A375 (cell line): Measurements from ENCODE around the gene FLRT3.

DNA sequence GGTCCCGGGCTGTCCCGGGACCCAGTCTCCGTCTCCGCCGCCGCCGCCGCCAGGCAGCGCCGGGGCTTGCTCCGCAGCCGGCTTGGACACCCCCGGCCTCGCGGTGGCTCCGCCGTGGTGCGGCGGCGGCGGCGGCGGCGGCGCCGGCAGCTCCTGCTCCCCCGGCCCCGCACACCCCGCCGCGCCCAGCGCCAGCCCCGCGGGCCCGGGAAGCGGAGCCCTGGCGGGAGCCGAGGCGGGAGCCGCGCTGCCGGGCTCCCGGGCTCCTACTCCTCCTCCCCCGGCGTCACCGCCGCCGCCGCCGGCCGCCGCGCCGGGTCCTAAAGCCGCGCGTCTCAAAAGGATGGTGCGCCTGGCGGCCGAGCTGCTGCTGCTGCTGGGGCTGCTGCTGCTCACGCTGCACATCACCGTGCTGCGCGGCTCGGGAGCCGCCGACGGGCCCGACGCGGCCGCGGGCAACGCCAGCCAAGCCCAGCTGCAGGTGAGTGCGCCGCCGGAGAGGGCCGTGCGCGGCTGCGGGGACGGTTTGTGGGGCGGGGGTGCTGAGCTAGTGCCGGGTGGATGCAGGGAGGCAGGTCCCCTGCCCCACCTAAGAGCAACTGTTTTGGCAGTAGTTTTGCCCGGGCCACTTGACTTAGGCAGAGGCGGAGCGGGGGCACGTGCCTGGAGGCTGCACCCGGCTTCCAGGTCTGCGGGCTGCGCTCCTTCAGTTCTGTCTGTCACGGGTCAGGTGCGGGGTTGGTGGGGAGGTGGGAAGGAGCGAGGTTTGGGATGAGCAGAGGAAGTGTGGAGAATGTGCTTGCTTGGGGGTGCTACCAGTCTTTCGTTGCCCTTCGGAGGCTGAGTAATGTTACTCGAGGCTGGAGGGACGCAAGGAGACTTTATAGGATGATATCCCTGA lies 610 bp downstream of the ISM1 start:
- RAMPAGE, long total RNA: no peak

GRCh38 chr20:13481306-13481761 lies 157.4 kb downstream of the TASP1 start:
- RAMPAGE, long total RNA: no peak

DNA sequence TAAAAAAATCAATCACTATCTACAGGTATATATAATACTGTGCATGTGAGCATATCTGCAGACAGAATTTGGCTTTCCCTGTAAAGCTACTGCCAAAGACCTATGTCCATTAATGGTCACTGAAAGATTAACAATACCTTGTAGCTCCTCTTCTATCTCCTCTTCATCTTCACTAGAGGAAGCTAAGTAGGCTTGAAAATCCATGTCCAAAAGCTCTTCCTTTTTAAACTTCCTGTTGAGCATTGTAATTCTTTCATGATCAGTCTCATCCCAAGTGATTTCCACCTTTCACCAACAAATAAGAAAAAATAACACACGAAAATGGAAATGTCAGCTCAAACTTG lies 18.1 kb downstream of the ESF1 start:
- RAMPAGE, long total RNA: no peak

GRCh38 chr20:13774905-13775393 lies 9.8 kb downstream of the ESF1 start:
- RAMPAGE, long total RNA: no peak

DNA sequence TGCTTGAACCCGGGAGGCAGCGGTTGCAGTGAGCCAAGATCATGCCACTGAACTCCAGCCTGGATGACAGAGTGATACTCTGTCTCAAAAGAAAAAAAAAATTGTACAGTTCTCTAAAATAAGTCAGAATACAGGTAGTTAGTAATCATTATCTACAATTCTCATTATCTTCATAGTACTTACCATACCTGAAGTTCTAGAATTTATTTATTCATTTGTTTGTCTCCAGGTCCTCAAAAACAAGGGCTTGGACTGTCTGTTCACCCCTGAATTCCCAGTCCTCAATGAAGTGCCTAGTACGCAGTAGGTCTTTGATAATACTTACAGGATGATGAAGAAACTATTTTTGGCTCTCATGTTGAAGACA lies 66.3 kb downstream of the NDUFAF5 start:
- RAMPAGE, long total RNA: no peak

DNA sequence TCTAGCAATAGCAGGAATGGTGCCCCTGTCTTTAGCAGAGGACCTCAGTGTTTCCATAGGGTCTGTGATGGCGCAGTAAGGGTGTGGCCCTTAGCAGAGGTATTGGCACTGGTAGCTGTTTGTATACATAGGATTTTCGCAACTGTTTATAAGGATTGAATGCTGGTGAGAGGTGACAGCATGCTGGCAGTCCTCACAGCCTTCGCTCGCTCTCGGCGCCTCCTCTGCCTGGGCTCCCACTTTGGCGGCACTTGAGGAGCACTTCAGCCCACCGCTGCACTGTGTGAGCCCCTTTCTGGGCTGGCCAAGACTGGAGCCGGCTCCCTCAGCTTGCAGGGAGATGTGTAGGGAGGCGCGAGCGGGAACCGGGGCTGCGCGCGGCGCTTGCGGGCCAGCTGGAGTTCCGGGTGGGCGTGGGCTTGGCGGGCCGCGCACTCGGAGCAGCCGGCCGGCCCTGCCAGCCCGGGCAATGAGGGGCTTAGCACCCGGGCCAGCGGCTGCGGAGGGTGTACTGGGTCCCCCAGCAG lies 111.2 kb downstream of the FLRT3 start:
- RAMPAGE, long total RNA: no peak

DNA sequence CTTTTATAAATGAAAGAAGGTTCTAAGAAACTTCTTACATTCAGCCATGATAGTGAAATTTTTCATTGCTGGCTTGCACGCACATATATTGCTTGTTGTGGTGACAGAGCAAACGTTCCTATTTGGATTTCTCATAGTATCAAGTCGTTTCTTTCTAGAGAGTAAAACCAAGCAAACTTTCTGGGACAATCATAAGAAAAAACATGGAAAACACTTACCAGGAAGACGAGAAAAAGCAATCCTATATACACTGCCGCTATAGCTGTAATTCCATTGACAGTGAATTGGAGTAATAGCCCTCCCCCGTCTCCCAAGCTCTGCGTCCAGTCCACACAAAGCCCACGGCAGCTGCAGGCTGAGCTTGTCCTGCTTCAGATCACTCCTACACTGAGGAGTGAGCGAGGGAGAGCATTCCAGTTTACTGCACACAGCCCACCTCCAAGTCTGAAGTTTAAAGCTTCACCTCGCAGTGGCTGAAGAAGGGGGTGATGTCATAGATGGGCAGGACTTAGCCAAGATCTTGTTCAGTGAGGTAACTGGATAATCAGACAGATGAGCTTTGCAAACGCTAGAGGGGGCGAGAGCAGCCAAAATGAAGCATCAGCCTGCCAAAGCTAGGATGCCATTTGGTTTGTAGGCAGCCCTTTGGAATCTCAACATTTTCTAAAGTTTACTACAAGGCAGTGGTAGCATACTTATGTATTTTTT lies at the start of gene FLRT3:
FLRT3 (minus strand) TSS at position 427 of the 708 bp plus-strand sequence.
- RAMPAGE, long total RNA: no peak

DNA sequence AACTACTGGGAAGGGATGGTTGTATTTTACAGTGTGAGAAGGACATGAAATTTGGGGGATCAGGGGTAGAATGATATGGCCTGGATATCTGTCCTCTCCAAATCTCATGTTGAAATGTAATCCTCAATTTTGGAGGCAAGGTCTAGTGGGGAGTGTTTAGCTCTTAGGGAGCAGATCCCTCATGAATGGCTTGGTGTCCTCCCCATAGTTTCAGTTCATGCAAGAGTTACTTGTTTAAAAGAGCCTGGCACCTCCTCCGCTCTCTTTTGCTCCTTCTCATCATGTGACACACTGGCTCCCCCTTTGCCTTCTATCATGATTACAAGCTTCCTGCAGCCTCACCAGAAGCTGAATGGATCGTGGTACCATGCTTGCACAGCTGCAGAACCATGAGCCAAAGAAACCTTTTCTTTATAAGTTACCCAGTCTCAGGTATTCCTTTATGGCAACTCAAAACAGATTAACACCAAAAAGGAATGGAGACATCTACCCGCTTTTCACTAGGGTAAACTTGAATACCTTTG lies 733.0 kb upstream of the FLRT3 start:
- RAMPAGE, long total RNA: no peak

DNA sequence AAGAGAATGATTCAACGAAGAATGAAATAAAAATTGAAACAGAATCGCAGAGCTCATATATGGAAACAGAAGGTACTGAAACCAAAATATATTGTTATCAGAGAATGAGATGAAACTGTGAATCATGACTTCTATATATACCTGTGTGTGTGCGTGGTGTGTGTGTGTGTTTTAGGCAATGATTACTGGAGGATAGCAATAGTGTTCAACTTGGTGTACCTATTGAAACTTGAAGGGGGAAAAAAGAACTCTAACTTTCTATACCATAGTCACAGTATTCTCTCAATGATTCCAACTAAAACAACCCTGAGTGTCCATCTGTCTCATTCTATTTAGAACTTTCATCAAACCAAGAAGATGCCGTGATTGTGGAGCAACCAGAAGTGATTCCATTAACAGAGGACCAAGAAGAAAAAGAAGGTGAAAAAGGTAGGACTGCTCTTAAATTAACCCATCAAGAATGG lies 586.5 kb downstream of the KIF16B start:
- RAMPAGE, long total RNA: no peak

DNA sequence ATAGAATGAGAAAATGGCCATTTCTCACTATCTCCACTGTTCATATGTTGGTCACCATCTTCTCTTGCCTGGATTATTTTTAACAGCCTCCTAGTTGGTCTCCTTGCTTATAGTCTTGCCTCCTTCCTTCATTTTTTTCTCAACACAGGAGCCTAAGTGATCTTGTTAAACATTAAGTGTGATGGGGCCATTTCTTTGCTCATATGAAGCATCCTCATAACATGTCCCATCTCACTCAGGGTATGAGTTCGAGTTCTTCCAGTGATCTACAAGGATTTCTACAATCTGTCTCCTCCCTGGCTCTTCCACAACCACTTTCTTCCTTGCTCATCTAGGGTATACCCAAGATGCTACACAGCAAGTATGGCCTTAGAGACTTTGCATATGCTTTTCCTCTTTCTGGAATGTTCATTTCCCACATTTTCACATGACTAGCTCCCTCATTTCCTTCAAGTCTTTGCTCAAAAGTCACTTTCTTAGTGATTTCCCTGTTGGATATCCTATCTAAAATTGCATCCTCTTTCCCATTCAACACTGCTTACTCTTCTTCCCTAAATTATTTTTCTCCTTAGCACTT lies 233.4 kb downstream of the KIF16B start:
- RAMPAGE, long total RNA: no peak

- RAMPAGE, long total RNA: no peak
Measured at GRCh38 chr20:16392372-16393084, 180.7 kb downstream of the KIF16B start.

DNA sequence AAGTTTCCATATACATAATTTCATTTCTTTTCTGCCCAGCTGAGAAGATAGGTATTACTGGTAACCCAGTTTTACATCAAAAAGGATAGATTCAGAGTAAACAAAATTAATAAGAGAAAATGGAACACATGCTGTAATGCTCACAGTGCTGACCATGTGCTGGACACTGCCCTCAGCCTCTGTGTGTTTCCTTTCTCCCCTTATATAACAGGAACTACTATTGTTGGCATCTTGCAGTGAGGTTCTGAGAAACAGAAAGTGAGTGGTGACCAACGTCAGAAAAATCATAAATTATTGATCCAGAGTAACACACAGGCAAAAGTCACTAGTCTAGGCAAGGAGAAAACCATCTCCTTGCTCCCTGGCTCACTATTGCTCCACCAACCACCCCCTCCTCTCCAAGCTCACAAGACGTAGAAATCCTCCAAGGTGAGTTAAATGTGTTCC lies 89.8 kb downstream of the KIF16B start:
- RAMPAGE, long total RNA: no peak

GRCh38 chr20:16536974-16537478 lies 36.2 kb downstream of the KIF16B start:
- RAMPAGE, long total RNA: no peak

DNA sequence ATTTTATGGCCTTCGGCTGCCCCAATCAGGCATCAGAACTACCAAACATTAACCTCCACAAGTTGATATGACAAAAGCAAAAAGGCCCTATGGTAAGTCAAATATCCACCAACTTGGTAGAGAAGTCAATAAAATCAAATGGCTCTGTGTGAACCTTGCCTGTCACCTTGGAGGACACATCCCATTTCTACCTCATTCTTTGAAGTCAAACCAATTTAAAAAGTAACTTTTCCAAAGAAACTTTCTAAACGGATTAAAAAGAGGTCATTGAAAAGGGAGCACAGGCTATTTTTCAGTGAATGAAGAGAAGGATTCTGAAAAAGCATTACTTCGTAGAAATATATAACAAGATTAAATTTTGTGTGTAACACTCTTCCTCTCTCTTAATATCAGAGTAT lies 983 bp downstream of the KIF16B start:
- RAMPAGE, long total RNA: no peak

- RAMPAGE, long total RNA: no peak
Measured at GRCh38 chr20:17169534-17170172, 57.2 kb upstream of the PCSK2 start.

DNA sequence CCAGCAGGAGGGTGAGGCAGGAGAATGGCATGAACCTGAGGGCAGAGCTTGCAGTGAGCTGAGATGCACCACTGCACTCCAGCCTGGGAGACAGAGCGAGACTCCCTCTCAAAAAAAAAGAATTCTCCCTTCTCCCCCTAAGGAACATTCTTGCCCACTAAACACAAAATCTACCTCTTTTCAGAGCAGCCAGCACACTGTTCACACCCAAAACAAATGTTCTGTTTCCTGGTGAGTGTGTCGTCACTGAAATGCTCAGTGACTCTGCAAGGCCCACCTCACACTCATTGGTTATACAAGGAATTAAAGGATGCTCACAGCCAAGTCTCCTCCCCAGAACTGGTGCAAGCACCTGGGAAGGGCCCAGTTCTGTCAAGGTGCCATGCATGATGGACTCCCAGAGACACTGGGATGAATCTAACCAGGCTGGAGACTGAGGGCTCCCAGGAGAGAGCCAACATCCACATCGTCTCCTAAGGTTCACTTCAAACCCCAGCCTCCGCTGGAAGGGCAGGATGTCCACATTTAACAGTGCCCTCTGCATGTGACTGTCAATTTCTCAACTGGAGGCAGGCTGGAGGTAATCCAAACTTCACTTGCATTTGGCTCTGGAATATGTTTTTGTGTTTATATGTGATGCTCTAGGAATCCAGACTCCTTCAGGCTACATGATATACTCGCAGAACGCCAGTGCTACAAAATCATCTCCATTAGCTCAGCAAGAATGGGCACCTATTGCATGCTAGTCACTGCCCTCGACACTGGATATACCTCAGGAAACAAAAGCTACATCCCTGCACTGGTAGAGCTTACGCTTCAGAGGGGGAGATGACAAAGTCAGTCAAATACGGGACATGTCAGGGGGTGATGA lies 7.2 kb downstream of the RRBP1 start:
- RAMPAGE, long total RNA: no peak

- RAMPAGE, long total RNA: no peak
Measured at GRCh38 chr20:17693234-17694115, 6.3 kb upstream of the BANF2 start.

- RAMPAGE, long total RNA: no peak
Measured at GRCh38 chr20:17786039-17786697, 86.4 kb downstream of the BANF2 start.

DNA sequence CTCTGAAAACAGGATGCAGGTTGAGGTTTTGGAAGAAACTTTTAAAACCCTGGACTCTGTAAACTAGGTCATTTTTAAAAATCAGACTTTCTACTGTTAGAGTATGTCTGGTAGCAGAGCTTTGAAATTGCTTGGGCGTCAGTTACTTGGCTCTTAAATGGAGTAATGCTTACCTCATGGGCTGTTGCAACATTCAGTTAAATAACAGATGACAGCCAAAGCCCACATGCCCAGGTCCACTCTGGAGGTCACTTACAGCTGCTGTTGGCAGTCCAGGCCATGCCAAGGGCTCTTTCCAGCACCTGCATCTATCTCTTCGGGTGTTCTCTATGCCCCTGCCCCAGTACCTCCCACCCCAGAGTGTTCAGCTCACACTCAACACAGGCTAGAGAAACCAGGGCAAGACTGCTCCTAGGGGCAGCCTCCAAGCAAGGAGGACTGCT lies 96.4 kb downstream of the BANF2 start:
- RAMPAGE, long total RNA: no peak

DNA sequence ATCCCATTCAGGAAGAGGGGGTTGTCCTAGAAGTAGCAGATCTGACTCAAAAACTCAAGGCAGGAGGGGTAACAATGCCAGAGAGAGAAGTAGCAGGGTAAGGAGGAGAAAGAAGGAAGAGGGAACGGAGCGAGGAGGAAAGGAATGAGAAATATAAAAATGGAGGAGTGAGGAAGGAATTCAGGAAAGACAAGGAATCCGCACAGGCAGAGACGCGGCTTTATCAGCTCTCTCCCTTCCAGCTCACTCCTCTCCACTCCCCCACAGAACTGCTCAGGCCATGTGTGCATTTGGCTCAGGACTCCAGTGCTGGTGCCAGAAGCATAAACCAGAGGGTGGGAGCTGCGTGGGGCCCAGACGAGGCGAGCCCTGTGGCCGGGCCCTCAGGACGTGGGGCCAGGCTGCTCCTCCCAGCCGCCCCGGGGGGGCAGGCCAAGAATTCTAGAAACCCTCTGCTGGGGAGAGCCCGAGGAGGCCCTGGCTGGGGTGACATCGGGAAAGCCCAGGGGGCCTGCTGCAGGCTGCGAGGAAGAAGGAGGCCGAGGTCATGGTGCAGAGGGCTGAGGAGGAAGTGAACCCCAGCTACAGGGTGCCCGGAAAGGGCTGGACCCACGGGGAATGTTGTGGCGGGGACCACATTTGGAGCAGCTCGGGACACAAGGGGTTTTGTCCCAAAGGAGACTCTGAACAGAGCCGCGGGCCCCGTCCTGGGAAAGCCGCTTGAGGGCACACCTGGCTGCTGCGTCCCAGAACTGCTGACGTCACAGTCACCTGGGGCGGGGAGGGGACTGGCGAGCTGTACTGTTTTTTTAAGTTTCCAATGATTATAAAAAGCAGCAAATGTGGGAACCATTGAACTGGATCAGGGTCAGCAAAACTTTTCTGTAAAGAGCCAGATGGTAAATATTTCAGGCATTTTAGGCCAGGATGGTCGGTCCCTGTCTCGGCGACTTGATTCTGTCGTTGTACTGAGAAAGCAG lies 107.1 kb downstream of the BANF2 start:
- RAMPAGE, long total RNA: no peak